Heart (tissue), 3 donors: ENCODE results near the gene RALGAPB.

- RAMPAGE, long total RNA, 2 experiments = no peak in any of the 2 experiments
These were observed 50.7 kb downstream of the TGM2 start for GRCh38 chr20:38114383-38114801.

GRCh38 chr20:38126943-38127914 lies 37.8 kb downstream of the TGM2 start:
- RAMPAGE, long total RNA, 2 experiments = no peak in any of the 2 experiments

- RAMPAGE, long total RNA, 2 experiments = no peak in any of the 2 experiments
These were observed 28.5 kb downstream of the TGM2 start for GRCh38 chr20:38136588-38136988.

GRCh38 chr20:38157928-38158591 lies 7.0 kb downstream of the TGM2 start:
- RAMPAGE, long total RNA, 2 experiments = no peak in any of the 2 experiments

- RAMPAGE, long total RNA, 2 experiments = no peak in any of the 2 experiments
These were observed 6.3 kb downstream of the TGM2 start for GRCh38 chr20:38158592-38159386.

DNA sequence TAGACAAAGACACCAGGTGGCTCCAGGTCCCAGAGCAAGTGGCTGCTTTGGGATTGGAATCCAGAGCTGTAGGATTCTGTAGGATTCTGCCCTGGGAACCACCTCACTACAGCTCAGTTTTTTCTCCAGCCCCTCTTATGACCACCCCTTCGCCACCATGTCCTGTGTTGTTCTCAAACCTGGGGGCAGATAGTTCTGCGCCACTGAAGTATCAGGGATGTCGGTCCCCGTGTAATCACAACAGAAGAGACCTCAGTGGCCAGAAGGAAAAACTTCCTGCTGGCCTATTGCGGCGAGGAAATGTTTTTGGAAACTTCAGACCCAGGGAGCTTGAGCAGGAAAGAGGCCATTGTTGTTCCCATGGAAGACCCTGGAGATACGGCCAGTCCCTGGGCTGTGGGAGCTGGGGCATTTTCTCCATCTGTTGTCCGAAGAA lies 1.6 kb downstream of the TGM2 start:
- RAMPAGE, long total RNA, 2 experiments = no peak in any of the 2 experiments

DNA sequence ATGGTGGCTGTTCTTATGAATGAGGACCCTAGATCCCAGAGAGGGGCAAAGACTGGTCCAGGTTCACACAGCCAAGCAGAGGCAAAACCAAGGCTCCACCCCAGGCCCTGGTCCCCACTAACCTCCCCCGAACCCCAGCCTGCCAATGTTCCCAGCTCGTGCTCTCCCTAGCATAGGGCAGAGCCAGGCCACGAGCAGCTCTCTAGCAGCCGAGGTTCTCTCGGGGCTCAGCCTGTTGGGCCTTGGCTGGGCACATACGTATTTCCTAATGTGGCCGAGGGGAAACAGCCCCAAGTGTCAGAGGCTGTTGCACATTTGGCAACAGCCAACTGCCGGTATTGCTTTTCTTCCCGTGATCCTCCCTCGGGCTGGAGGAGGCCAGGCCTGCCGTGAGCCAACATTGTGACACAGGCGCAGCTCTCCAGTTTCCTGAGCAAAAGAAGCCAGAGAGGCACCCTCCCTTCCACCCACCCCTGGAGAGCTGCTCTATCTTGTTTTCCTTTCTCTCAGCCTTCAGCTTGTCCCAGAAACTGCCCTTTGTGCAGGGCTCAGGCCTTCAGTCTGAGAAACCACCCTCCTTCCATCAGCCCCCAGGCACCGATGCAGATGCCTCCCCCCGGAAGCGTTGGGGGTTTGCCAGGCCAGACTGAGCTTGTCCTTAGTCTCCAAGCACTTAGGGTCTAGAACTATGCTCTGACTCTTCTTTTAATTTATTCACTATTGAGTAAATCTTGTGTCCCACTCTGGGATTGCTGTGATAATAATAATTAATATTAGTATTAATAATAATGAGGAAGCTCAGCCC lies 5.2 kb upstream of the BPI start:
- RAMPAGE, long total RNA, 2 experiments = no peak in any of the 2 experiments

- RAMPAGE, long total RNA, 2 experiments = no peak in any of the 2 experiments
These were observed 3.1 kb upstream of the LBP start for GRCh38 chr20:38342992-38343784.

DNA sequence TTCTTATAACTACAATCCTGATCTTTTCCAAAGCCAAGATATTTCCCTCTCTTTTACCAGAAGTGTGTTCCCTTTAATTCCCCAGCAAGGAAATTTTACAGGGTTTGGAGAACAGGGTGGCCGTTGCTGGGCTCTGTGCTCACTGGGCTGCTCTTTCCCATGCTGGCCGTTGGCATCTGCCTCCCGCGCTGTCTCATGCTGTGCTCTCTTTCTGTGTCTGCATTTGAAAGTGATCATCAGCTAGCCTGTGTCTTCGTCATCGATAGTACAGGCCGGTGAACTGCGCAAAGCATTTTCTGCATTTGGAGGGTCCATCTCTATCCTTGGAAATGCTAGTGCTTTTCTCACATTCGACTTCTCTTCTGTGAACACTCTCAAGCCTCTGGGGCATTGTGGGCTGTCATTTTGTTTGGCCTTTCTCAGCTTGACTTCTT lies 30.8 kb upstream of the RALGAPB start:
- RAMPAGE, long total RNA, 2 experiments = no peak in any of the 2 experiments

GRCh38 chr20:38472329-38473679 lies at the start of gene RALGAPB:
Gene RALGAPB, plus strand, starts transcription at chr20:38472843.
- RAMPAGE, long total RNA, 2 experiments = start-site peak on the minus strand in 1 of 2 experiments, at chr20:38472622-38472658 at its widest, 11 reads per replicate

GRCh38 chr20:38870627-38871490 lies 55.4 kb upstream of the FAM83D start:
- RAMPAGE, long total RNA, 2 experiments = no peak in any of the 2 experiments

GRCh38 chr20:38970436-38970586 lies 8.2 kb downstream of the DHX35 start:
- RAMPAGE, long total RNA, 2 experiments = no peak in any of the 2 experiments

- RAMPAGE, long total RNA, 2 experiments = no peak in any of the 2 experiments
These were observed 802.3 kb downstream of the MAFB start for GRCh38 chr20:39886761-39887108.

- RAMPAGE, long total RNA, 2 experiments = no peak in any of the 2 experiments
These were observed 185.9 kb downstream of the MAFB start for GRCh38 chr20:40503065-40503547.

DNA sequence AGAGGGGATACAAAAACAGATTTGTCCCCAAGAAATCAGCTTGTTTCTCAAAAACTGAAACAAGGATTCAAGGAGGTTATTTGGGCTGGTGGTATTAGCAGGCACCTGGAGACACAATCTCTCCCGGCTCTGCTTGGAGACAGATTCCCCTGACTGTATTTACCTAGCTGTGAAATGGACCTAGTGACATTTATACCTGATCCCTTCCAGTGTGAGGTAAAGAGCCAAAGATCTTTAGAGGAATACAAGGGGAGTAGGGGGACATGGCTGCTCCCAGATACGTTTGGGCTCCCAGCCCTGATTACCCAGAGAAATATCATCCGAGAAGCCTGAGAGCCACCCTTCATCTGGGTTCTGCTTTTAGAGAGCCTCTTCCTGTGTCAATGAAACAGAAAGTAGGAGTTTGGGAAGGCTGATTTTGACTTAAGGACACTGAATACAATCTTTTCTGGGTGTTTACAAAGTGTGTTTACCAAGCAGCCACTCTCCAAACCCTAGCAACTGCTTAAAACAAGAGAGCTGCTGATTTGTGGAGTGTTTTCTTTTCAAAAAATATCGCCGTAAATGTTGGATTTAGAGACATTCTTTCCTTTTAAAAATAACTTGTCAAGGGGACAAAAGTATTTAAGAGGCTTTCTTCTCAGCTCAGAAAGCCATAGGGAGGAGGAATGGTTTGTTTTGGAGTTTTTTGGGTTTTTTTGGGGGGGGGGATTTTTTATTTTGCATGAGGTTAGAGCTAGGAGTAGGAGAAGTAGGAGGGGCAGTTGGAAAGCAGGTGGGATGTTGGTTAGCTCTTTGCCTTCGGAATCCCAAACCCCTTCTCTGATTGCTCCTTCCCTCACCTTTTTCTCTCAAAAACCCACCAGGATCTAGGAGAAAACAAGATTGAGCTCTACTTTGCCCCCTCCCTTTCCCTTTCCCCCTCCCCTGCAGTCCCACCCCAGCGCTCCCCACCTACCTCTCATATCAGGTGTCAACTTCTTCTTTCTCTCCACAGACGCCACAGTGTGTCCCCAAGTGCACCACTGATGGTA lies 12.5 kb downstream of the MAFB start:
- RAMPAGE, long total RNA, 2 experiments = no peak in any of the 2 experiments

DNA sequence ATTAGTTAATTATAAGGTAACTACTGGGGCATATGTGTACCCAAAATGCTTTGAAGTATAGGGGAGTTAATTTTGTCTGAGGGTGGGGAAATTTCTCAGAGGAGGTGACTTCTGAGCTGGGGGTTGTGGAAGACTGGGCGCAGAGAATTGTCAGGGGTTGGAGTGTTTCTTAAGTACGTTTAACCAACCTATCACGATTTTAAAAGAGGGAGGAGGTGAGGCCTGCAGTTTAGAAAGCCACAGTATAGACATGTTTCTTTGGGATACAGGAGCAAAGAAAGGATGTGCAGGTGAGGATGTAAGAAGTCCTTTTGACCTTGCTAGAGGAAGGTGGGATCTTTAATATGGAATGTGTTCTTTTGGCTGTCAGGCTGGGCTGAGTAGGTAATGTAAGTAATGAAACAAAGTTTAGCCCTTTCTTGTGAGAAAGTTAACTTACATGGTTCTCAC lies 2.4 kb downstream of the TOP1 start:
- RAMPAGE, long total RNA, 2 experiments = no peak in any of the 2 experiments

DNA sequence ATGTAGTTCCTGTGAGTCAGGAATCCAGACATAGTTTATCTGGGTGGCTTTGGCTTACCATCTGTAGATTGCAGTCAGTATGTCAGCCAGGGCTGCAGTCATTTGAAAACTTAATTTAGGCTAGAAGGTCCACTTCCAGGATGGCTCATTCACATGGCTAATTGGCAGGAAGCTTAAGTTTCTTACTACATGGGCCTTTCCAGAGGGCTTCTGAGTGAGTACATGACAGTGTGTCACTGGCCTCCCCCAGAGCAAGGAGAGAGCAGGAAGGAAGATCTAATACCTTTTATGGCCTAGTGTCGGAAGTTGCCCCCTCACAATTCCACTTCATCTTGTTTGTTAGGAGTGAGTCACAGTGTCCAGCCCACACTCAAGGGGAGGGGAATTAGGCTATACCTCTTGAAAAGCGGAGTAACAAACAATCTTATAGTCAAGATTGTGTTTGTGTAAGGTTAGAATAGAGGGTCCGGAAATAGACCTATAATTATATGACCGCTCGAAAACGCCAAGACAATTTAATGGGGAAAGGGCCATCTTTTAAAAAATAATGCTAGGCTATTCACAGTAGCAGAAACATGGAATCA lies 29.8 kb downstream of the TOP1 start:
- RAMPAGE, long total RNA, 2 experiments = no peak in any of the 2 experiments

- RAMPAGE, long total RNA, 2 experiments = no peak in any of the 2 experiments
These were observed 45.0 kb upstream of the PLCG1 start for GRCh38 chr20:41092324-41092855.

GRCh38 chr20:41139323-41140148 lies 2.2 kb downstream of the PLCG1 start:
- RAMPAGE, long total RNA, 2 experiments = no peak in any of the 2 experiments

DNA sequence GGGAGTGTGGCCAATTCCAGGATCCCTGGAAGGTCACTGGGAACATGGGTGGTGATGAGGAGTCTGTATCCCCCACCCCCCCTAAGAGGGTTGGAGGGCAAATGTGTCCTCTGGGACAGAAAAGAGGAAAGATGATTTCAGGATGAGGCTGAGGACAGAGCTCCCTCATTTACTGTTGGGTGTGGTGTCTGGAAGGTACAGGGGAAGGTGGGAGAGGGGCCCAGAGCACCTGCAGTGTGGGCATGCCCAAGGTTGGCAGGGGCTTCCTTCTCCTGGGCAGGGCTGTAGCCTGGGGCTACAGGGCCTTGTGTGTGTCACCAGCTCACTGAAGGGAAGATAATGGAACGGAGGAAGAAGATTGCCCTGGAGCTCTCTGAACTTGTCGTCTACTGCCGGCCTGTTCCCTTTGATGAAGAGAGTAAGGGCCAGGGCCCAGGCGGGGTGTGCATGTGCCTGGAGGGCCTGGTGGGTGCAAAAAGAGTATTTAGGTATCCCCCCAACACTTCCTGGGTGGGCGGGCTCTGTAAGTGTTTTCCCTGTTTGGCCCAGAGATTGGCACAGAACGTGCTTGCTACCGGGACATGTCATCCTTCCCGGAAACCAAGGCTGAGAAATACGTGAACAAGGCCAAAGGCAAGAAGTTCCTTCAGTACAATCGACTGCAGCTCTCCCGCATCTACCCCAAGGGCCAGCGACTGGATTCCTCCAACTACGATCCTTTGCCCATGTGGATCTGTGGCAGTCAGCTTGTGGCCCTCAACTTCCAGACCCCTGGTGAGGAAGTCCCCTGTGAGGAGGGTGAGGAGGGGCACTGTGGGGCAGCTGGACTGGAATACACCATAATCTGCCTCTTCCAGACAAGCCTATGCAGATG lies 34.8 kb downstream of the PLCG1 start:
- RAMPAGE, long total RNA, 2 experiments = no peak in any of the 2 experiments